Uterus (tissue), 7 donors: Measurements from ENCODE around the genes POLR2C, CNGB1, CFAP20, PRSS54 and GOT2.

DNA sequence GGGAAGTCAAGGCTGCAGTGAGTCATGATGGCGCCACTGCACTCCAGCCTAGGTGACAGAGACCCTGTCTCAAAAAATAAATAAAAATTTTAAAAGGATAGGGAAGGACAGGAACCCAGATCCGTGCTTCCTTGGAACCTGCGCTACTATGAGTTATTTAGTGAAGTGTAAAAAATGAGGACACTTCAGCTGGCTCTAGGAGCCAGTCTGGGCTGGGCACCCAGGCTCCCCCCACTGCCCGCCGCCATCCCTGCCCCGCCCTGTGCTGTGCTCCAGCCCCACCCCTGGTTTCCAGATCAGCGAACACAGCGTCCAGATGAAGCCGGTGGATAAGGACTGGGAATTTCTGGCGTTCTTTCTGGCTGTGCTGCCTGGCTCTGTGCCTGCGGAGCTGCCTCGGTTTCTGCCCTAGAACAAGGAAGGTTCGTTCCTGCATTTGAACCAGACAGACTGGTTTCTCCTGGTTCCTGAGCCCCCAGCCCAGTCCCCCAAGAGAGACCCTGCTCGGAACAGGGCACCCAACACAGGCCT, 18.5 kb downstream of the PLLP start:
- PRO-cap, 4 experiments: peak in 3 of 4 experiments; most common plus-strand start position 302 of the sequence (in 3); most common minus-strand start position 150 of the sequence (in 2)
- RAMPAGE, long total RNA, 2 experiments: no peak in any of the 2 experiments
- RRBS: no CpG with 5 or more reads among the region's 14 CpGs

GRCh38 chr16:57417955-57418505, 13.5 kb downstream of the CCL17 start:
- PRO-cap, 4 experiments: no peak in any of the 4 experiments
- RAMPAGE, long total RNA, 2 experiments: no peak in any of the 2 experiments
- RRBS: no CpG with 5 or more reads among the region's 8 CpGs

- PRO-cap, 4 experiments: peak in 4 of 4 experiments; most common plus-strand start chr16:57462655 (in 2)
- RAMPAGE, long total RNA, 2 experiments: no peak in any of the 2 experiments
- RRBS: no CpG with 5 or more reads among the region's 55 CpGs
Observed at GRCh38 chr16:57462201-57463100, at the start of gene POLR2C. TSS of gene POLR2C (plus strand) at chr16:57462679.

DNA sequence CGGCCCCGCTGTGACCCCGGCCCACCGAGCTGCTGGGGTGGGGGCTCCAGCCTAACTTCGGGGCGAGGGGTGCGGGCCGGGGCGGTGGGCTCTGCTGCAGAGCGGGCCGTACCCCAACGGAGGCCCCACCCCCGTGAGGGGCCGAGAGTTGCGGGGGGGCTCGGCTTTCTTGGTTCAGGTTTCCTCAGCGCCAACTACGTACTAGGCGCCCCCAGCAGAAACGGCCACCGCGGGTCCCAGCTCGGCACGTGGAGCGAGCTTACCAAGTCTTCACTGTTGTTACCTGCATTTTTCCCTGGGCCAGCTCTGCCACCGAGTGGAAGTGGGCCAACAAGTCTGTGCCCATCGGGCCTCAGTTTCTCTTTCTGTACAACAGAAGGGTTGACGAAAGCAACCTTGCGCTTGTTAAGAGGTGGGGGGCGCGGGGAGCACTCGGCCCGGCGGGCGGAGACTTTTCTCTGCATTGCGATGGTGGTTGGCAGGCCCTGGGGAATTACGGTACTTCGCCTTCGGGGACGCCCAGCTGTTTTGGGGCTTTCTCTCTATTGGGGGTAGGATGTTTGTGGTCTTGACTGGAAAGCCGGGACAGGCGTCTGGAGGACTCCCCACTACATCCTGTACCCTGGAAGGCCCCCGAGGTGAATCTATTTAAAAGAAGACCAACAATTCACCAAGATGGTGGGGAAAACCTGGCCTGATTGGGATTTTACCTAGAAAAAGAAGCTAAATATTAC, 473 bp upstream of the CCDC102A start:
- PRO-cap, 4 experiments: peak in 1 of 4 experiments; most common minus-strand start position 250 of the sequence (in 1)
- RAMPAGE, long total RNA, 2 experiments: no peak in any of the 2 experiments
- RRBS: 2% methylated on average over 8 of the region's 43 CpGs

- PRO-cap, 4 experiments: peak in 2 of 4 experiments; most common minus-strand start chr16:57622015 (in 2)
- RAMPAGE, long total RNA, 2 experiments: no peak in any of the 2 experiments
- RRBS: no CpG with 5 or more reads among the region's 12 CpGs
Observed at GRCh38 chr16:57621494-57622382, 6.7 kb upstream of the ADGRG1 start.

DNA sequence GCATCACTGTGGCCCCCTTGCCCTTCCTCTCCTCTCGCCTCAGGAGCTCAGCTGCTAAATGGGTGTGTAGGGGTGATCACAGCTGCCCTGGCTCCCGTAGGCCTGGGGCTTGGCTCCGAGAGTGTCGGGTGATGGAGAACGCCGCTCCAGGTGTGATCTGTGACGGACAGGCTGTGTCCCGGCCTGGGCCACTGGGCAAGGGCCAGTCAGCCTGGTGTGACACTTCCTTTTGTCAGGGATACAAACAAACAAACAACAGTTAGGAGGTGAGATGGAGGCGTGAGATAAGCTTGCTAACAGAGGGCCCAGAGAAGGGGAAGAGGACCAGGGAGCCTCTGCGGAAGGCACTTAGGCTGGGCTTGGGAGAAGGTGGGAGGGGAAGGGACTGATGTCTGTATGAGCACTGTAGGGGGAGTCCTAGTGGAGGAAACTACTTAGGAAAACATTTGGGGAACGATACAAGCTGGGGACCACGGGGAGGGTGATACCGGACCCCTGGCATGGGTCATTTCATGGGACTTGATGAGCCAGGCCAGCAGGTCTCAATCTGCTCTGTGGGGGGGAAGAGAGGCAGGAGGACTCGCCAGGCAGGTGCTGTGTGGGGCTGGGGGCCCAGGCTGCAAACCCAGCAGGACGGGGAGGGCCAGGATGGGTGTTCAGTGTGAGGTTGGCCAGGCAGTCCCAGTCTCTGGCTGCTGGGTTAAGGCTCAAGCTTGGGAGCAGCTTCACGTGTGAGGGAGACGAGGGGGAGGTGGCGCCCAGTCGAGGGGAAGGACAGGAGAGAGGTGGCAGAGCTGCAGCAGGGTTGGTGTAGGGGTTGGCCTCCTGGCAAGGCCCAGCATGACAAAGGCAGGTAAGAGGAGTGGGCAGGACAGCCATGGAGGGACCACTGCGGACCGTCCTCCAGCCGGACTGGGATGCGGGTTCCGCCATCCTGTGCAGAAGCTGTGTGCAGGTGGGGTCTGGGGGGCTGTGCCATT, 2.3 kb downstream of the ADGRG1 start:
- PRO-cap, 4 experiments: peak in 1 of 4 experiments; most common plus-strand start position 296 of the sequence (in 1); most common minus-strand start position 159 of the sequence (in 1)
- RAMPAGE, long total RNA, 2 experiments: no peak in any of the 2 experiments
- RRBS: no CpG with 5 or more reads among the region's 24 CpGs

GRCh38 chr16:57632365-57632964, 4.0 kb downstream of the ADGRG1 start:
- PRO-cap, 4 experiments: no peak in any of the 4 experiments
- RAMPAGE, long total RNA, 2 experiments: no peak in any of the 2 experiments
- RRBS: no CpG with 5 or more reads among the region's 17 CpGs

DNA sequence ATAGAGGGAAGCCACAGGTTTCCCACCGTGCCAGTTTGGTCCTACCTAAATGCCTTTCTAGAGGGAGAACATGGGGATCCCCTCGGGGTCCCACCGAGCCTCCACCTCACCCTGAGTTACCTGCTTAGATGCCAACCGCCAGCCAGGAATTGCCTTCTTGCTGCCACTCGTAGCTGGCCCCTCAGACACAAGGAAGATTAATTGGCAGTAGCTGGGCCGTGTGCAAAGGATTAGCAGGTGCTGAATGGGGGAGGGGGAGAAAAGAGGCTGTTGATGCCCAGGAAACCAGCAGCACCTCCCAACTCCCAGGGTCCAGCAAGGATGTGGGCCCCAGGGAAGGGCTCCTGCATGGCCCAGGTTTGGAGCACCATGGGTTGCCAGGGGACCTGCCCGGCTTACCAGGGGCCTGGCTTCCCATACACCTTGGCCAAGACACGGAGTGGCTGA, at the start of gene CNGB1:
Gene CNGB1 (minus strand): TSS at position 189 of the 447 bp plus-strand sequence.
- PRO-cap, 4 experiments: no peak in any of the 4 experiments
- RAMPAGE, long total RNA, 2 experiments: no peak in any of the 2 experiments
- RRBS: no CpG with 5 or more reads among the region's 8 CpGs

GRCh38 chr16:58128960-58130016, at the start of gene CFAP20:
TSS of gene CFAP20 (minus strand) at chr16:58129381.
- PRO-cap, 4 experiments: peak in 4 of 4 experiments; most common plus-strand start chr16:58129529 (in 1); most common minus-strand start chr16:58129381 (in 4)
- RAMPAGE, long total RNA, 2 experiments: start-site peak on the minus strand in 2 of 2 experiments, at chr16:58129318-58129385 at its widest, 146 to 261 reads per replicate
- RRBS: 1% methylated on average over 7 of the region's 86 CpGs

DNA sequence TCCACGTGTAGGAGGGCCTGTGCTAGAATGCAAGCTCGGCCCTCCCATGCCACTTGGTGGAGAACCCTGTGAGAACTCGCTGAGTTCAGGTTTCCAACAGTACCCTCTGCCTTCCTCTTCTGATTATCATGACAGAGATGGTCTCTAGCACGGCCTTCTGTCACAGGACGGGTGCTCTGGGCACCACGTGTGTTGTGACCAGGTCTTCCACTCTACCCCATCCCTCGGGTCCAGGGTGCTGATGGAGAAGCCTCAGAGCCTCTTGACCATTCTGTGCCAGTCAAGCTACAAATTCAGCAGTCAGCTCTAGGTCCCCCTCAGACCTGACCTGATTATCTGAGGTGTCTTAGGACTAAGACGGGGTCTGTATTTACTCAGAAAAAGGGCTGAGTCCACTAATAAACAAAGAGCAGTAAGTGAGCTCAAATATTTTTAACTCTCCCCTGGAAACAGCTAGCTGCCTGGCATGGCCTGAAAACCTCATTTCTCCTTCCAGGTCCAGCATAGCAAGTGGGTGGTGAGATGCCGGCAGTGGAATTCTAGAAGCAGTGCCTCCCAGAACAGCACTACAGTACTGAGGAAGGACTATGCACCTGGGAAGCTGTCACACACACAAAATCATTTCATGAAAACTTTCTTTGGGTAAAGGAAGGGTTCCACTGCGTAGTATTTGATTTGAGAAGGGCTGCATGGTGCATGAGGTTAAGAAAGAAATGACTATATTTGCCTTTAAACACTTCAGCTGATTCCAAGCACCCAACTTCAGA, 29.4 kb upstream of the CFAP20 start:
- PRO-cap, 4 experiments: no peak in any of the 4 experiments
- RAMPAGE, long total RNA, 2 experiments: no peak in any of the 2 experiments
- RRBS: no CpG with 5 or more reads among the region's 10 CpGs

DNA sequence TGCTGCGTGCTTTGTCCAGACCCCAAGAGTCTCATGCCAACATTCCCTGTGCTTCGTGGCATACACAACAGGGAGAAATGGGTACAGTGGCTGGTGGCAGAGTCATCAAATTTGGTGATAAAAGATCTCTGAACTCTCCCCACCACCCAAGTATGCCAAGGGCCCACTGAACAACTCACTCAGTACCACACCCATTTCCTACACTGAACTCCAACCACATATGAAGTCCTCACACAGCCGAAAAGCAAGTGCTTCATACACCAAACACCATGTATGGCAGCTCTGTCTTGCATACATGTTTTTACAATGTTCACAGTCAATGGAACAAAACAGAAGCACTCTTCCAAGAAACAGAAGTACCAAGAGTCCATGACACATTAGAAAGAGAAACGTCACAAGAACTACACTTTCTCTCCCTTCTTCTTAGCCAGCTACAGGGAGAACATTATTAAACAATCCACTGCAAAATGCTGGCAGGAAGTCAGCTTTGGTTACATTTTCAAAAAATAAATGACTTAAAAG, 21.0 kb downstream of the CSNK2A2 start:
- PRO-cap, 4 experiments: no peak in any of the 4 experiments
- RAMPAGE, long total RNA, 2 experiments: no peak in any of the 2 experiments
- RRBS: no CpG with 5 or more reads among the region's 4 CpGs

DNA sequence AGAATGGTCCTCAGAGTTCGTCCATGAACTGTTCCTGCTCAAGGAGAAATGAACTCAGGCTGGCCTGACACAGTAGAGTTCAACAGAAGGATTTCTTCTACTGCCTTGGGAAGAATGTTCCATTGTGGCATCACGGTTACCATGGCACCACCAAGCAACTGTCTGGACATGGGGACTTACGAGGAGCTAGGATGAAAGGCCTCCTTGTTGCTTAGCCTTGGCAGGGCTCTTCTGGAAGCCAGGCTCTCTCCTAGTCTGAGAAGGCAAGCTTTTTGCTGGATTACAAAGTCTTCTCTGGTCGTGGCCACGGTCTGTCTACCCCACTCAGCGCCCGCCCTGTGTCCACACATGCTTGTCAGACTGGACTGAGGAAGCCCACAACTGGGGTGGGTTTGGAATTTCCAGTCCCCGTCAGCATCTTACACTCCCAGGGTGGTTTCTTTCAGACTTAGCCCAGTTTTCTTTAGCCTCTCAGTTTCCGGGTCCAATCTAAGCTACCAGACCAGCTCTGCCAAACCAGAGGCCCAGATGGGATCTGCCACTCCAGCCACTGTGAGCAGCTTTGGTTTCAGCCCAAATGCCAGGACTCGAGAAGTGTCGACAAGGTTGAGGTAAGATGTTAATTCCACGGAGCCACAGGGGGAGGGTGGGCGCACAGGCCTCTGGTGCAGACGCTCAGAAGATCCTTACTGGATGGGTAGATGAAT, at the start of gene PRSS54:
Gene PRSS54 (minus strand): TSS at position 102 of the 707 bp plus-strand sequence.
- PRO-cap, 4 experiments: no peak in any of the 4 experiments
- RAMPAGE, long total RNA, 2 experiments: no peak in any of the 2 experiments
- RRBS: no CpG with 5 or more reads among the region's 14 CpGs

- PRO-cap, 4 experiments: no peak in any of the 4 experiments
- RAMPAGE, long total RNA, 2 experiments: no peak in any of the 2 experiments
- RRBS: no CpG with 5 or more reads among the region's 5 CpGs
Observed at GRCh38 chr16:58462034-58462500, 37.9 kb upstream of the NDRG4 start.

DNA sequence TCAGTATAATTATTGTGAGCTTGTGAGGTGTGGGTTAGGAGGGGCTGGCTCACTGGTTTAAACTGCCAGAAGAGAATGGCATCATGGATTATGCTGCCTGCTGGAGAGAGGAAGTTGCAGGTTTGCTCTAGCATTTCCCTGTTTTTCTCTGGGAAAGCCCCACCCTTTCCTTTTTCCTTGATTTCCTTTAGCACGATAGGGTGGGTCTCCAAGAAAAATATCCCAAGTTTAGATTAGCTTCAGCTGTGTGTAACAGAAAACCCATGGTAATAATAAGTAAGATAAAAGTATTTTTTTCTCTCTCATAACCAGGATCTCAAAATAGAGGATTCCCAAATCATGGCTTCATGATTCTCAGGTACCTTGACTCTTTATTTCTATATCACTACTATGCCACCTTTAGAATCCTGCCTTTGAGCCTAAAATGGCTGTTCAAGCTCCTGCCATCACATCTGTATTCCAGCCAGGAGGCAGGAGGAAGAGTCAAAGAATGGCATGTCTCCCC, 24.6 kb upstream of the NDRG4 start:
- PRO-cap, 4 experiments: no peak in any of the 4 experiments
- RAMPAGE, long total RNA, 2 experiments: no peak in any of the 2 experiments
- RRBS: no CpG with 5 or more reads among the region's 1 CpG

GRCh38 chr16:58517770-58518749, 2.7 kb downstream of the SETD6 start:
- PRO-cap, 4 experiments: no peak in any of the 4 experiments
- RAMPAGE, long total RNA, 2 experiments: no peak in any of the 2 experiments
- RRBS: no CpG with 5 or more reads among the region's 9 CpGs

DNA sequence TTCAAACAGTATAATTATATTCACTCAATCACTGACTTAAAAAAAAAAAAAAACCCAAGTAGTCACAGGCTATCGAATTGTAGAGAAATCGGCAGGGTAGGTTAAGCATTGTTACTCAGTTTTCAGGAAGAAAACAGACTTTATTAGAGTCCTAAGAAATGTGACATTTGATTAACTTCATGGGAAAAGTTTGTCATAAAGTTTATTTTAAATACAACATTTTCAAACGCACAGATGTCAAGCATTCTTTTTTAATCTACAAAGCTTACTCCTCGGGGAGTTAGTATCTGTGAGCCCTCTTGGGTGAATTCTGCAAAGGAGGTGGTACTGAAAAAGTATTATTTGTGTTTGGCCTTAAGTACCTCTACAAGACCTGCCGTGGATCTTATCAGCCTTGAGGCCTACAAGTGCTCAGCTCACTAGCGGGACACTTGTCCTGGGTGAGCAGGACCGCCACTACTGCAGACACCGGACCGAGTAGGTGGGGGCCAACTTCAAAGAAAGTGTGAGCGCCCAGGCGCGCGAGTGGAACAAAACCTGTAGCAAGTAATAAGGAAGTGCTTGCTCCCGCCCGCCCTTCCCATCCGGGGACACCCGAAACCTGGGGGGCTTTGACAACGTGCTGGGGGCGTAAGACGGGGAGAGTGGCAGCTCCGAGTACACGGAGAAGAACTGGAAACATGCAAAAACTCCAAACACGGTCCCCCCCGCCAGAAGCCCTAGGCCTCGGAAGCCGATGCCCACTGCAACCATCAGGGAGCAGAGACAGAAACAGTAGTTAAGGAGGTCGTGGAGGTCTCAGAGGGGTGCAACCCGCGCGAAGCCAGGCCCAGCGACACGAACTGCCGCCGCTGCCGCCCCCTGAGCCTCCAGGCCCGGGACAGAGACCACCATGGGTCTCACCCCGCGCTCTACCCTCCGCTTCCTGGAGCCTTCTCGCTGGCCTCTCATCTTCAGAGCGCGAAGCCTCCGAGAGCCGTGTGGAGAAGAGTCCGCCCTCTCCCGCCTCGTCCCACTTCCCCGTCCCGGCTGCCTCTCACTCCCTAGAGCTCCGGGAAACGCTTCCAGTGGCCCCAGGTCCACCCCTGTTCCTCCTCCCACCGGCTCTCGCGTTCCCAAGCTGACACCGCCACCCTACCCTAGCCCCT, 690 bp downstream of the CNOT1 start:
- PRO-cap, 4 experiments: peak in 2 of 4 experiments; most common plus-strand start position 437 of the sequence (in 1); most common minus-strand start position 461 of the sequence (in 1)
- RAMPAGE, long total RNA, 2 experiments: no peak in any of the 2 experiments
- RRBS: under 1% methylated on average over 11 of the region's 55 CpGs

GRCh38 chr16:58733496-58734564, at the start of gene GOT2:
TSS of gene GOT2 (minus strand) at chr16:58734316.
- PRO-cap, 4 experiments: peak in 4 of 4 experiments; most common plus-strand start chr16:58734406 (in 2); most common minus-strand start chr16:58734307 (in 4)
- RAMPAGE, long total RNA, 2 experiments: start-site peak on the minus strand in 2 of 2 experiments, at chr16:58734273-58734341 at its widest, 45 to 211 reads per replicate
- RRBS: 2% methylated on average over 46 of the region's 87 CpGs

- PRO-cap, 4 experiments: peak in 1 of 4 experiments; most common plus-strand start chr16:58881875 (in 1)
- RAMPAGE, long total RNA, 2 experiments: no peak in any of the 2 experiments
- RRBS: no CpG with 5 or more reads among the region's 8 CpGs
Observed at GRCh38 chr16:58881686-58882104, 147.6 kb upstream of the GOT2 start.

GRCh38 chr16:60573345-60573803, 1462.9 kb downstream of the CDH8 start:
- PRO-cap, 4 experiments: no peak in any of the 4 experiments
- RAMPAGE, long total RNA, 2 experiments: no peak in any of the 2 experiments
- RRBS: no CpG with 5 or more reads among the region's 3 CpGs

GRCh38 chr16:61491811-61492117, 544.5 kb downstream of the CDH8 start:
- PRO-cap, 4 experiments: no peak in any of the 4 experiments
- RAMPAGE, long total RNA, 2 experiments: no peak in any of the 2 experiments